Hair follicular keratinocyte (primary cell): ENCODE measurements around a stretch of chr17.

GRCh38 chr17:58322260-58322886, 6.2 kb downstream of the TSPOAP1 start:
- RAMPAGE, long total RNA, result no peak

- RAMPAGE, long total RNA, result no peak
Observed at GRCh38 chr17:58325964-58326277, 2.7 kb downstream of the TSPOAP1 start.

- RAMPAGE, long total RNA, result no peak
Observed at GRCh38 chr17:58341837-58342548, 10.0 kb downstream of the SUPT4H1 start.

DNA sequence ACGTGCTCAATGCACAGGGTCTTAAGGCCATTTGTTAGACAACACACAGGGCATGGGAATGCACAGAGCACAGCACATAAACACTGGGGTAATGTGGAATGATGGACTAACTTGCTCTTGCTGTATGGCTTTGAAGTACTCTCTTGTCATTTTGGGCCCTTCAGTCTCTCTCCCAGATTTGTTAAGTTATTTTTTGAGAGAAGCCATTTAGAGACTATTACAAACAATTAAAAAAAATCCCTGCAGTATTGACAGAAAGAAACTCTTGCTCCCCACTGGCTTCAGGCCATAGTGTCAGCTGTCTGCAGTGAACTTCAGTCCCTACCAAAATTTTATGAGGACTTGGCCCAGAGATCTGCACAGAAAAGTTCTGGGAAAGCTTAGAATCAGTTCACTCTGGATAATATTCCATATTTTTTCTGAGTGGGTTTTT, 30.8 kb upstream of the SUPT4H1 start:
- RAMPAGE, long total RNA, result no peak

DNA sequence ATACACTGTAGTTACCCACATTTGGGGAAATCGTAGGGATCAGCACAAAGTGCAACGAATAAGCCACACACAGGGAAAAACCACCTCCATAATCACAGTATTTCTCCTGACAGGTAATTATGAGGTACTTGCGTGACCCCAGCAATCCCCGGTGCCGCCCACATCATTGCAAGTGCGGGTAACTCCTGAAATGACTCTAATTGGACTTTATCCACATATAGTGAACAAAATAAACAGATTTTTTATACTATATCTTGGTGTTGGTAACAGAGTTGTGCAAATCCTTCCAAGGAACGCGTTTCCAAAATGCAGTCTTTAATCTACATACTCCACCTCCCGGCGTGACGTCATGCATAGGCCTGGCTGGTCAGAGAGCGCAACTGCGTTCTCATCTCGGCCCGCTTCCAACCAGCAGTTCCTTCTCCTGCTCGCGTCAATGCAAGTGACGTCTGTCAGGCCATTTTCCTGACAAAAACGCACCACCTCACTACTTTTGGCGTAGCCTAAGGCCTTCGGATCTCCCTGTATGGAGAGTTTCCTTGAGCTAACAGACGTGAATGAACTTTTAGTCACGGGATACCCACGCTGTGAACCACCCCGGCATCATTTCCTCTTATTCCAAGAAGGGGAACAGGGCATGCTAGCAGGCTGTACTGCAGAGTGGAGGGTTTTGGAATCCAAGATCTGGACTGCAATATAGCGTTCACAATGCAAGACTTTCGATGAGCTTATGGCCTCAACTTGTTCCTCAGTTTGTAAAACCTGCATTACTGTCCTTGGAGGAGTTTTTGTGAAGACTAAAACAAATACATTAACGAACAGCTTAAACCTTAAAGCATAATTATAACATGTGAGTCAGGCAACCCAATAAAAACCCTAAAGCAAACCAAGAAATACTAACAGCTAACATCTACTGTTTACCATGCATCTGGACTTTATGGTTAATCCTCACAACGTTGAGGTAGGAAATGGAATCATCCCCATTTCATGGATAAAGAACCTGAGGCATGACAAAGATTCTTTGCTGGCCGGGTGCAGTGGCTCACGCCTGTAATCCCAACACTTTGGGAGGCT, 24.9 kb downstream of the IGBP1C start:
- RAMPAGE, long total RNA, result no peak

GRCh38 chr17:58679397-58679853, 12.4 kb downstream of the IGBP1C start:
- RAMPAGE, long total RNA, result no peak

GRCh38 chr17:59093541-59094234, 13.0 kb downstream of the TRIM37 start:
- RAMPAGE, long total RNA, result no peak

DNA sequence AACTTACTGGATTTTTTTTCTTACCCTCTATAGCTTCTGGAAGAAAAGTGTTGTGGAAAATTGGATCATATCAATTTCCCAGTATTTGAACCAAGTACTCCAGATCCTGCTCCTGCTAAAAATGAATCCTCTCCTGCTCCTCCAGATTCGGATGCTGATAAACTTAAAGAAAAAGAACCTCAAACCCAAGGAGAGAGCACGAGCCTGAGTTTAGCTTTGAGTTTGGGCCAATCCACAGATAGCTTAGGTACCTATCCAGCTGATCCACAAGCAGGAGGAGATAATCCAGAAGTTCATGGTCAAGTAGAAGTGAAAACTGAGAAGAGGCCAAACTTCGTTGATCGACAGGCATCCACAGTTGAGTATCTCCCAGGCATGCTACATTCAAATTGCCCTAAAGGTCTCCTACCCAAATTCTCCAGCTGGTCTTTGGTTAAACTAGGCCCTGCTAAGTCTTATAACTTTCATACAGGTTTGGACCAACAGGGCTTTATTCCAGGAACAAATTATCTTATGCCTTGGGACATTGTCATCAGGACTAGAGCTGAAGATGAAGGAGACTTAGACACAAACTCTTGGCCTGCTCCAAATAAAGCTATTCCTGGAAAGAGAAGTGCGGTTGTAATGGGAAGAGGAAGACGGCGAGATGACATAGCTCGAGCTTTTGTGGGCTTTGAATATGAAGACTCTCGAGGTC, 3.0 kb downstream of the SMG8 start:
- RAMPAGE, long total RNA, result no peak

- RAMPAGE, long total RNA, result no peak
Observed at GRCh38 chr17:59220896-59221695, 785 bp downstream of the GDPD1 start.

- RAMPAGE, long total RNA, result no peak
Observed at GRCh38 chr17:59287612-59287831, 43.9 kb upstream of the YPEL2 start.

DNA sequence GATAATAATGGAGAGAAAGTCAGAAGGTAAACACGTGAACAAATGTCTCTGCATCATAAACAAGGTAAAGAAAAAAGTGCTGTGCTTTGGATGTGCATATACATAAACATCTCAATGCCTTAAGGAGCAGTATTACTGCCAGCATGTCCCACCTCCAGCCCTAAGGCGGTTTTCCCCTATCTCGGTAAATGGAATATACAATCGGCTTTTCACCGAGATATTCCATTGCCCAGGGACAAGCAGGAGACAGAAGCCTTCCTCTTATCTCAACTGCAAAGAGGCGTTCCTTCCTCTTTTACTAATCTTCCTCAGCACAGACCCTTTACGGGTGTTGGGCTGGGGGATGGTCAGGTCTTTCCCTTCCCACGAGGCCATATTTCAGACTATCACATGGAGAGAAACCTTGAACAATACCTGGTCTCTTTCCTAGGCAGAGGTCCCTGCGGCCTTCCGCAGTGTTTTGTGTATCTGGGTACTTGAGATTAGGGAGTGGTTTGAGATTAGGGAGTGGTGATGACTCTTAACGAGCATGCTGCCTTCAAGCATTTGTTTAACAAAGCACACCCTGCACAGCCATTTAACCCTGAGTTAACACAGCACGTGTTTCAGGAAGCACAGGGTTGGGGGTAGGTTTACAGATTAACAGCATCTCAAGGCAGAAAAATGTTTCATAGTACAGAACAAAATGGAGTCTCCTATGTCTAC, 41.1 kb upstream of the YPEL2 start:
- RAMPAGE, long total RNA, result no peak

DNA sequence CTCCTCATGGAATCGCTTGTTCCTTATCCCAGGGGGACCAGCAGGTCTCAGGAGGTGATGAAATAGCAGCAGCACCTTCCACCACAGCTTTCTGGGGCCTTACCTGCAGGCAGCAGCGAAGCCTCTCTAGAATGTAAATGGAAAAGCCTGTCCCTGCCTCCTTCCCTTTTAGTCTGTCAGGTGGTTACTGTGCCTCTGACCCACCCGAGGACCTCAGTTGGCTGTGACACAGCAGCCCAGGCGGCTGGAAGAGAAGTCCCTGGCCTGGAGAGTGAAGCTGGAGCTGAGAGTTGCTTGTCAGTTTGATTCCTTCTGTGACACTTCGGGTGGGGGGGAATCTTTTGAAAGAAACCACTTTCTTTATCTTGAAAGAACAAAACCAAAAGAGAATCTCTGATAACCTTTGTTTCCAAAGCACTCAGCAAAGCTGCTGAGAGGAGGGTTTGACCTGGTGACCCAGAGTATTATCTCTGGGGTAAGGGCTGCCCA, 33.8 kb downstream of the YPEL2 start:
- RAMPAGE, long total RNA, result no peak

DNA sequence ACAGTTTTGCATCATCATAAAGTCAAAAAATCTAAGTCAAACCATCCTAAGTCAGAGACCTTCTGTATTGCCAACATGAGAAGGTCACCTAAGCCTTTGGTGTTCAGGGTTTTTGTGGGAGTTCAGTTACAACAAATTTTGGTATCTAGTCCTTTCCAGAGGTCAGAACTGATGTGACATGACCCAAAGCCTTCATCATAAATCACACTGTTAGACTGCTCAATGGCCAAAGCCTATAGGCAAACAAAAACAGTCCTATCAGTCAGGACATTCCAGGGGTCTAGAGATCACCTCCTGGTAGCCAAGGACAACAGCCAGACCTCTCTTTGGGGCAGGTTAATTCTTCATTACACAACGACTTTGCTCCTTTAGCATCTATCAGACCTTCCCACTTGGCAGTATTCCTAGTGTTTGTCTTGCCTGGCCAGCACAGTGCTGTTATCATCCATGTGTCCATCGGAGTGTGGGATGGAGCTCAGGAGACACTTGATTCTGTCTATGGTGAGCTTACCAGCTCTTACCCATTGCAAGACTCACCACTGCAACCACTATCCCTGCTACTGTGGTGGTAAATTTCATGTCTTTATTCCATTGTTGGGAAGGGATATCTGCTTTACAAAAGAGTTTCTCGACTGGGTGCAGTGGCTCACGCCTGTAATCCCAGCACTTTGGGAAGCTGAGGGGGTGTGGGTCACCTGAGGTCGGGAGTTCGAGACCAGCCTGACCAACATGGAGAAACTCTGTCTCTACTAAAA, 95.6 kb upstream of the DHX40 start:
- RAMPAGE, long total RNA, result no peak

DNA sequence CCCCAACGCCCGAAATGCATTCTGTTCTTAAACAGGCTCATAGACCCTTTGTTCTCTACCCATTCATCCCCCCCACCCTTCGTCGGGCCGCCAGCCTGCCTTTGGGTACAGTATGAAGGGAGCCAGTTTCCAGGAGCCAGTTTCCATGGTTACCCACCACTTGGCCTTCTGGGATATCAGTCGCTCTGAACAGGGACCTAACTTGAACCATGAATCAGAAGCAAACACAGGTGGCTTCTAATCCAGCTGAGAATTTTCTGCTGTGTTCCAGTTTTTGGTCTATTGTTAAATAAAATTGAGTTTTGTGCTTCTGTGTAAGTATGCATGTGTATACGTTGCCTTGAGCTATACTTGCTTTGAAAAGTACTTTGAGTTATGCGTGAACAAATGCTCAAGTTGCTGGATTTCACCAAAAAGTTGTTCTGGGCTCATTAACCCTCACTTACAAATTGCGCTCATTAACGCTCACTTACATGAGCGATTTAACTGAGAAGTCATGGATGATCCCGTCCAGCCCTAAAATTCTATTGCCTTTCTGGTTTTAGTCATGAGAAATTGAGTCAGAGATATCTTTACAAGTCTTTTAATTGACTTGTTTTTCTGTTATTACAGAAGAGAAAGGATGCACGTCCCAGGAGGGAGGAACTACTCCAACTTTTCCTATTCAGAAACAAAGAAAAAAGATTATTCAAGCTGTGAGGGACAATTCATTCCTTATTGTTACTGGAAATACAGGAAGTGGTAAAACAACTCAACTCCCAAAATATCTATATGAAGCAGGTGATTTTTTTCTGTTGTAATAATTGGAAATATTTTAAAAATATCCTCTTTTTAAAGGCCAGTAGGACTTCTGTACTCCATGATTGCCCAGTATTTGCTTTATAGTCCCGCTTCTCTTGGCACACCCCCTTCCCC, 862 bp downstream of the DHX40 start:
- RAMPAGE, long total RNA, result no peak

DNA sequence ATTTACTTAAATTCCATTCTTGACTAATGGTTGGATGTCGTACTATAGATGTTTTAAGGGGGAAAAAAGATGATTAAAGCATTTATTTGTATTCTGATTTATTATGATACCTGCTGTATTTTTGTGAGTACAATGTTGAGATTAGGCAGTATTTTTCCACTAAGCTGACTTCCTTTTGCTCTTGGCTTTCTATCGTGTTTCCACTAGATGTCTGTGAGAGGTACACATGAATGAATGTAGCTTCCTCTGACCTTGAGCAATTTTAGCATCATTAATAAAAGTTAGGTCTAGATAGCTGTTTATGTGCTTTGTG, 75.7 kb downstream of the VMP1 start:
- RAMPAGE, long total RNA, result no peak

GRCh38 chr17:59786002-59786452, 78.6 kb downstream of the VMP1 start:
- RAMPAGE, long total RNA, result no peak

DNA sequence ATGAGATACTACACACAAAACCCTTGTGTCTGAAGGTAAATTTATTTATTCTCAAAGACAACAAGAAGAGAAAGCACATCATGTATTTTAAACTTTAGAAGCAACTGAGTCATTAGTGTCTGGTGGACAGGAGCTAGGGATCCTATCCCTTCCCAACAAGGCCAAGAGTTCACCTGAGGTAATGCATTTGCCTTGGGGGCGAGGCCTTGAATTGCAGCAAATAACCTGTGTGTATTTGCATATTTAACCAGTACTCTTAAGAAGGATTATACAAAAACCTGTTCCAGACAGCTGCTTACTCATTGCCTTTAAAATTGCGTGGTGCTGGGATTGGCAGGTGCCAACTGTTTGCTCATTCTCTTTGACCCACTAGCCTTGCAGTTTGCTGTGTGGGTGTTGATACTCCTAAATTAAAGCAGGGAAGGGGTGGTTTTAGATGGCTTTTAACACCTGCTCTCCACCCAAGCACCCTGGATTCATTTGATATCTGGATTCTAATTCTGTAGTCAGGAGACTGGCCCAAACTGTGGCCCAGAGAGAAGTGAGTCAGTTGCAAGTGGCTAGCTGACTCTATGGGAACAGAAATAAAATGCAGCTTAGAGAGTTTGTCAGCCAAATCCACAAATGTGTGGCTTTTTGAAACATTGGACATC, 47.1 kb downstream of the TUBD1 start:
- RAMPAGE, long total RNA, result no peak

DNA sequence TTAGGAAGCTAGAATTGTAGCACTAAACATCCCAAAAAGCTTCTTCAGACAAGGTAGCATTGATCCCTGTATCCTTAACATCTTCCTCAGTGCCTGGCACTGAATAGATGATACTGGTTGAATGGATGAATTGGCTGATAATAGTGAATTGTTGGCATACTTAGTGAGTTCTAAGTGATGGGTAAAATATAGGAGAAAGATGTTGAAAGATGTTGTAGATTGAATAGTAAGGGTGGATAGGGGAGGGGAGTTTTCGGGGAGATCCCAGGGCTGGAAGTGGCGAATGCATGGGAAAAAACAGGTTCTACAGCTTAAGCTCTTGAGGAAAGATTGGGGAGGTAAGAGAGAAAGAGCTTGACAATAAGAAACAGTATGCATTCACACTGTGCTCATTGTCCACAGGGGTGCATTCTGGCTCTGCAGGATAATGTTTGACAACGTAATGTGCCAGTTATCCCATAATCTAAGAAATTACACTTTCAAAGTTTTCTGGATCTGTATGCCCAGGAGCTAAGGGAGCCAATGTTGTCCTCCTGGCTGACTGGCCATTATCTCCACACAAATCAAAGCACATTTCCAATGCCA, 35.6 kb downstream of the TUBD1 start:
- RAMPAGE, long total RNA, result no peak

GRCh38 chr17:60089484-60089747, 10.7 kb upstream of the HEATR6 start:
- RAMPAGE, long total RNA, result no peak

DNA sequence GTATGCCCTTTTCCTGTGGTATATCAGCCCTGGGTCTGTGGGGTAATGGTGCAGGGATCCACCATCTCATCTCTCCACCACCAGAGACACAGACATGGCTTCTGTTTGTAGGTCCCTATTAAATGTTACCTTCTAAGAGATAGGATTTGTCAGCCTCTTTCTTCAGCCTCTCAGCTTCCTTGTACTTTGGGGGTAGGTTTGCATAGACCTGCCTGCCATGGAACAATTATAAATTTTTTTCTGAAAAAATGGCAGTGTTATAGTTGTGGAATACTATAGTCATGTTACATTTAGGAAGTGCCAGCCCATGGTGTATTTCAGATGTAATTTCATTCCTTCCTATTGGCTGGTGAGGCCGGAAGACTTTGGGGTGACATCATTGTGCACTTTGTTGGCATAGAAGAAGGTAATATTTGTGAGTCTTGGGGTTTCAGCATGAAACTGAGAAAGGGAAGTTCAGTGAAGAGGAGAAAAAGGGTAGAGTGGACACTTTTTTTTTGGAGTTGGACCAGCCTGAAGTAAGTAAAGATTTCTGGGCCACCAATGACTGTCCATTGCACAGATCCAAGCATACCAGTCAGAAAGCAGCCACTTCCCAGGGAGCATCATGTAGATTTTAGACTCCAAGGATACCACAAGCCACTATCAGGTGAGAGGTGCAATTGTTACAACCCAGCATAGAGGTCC, 16.0 kb upstream of the HEATR6 start:
- RAMPAGE, long total RNA, result no peak